Gallbladder (tissue), 1 donor: ENCODE measurements around a stretch of chrX.

- PRO-cap: no peak
Measured at GRCh38 chrX:261905-262415, 19.2 kb upstream of the PLCXD1 start.

DNA sequence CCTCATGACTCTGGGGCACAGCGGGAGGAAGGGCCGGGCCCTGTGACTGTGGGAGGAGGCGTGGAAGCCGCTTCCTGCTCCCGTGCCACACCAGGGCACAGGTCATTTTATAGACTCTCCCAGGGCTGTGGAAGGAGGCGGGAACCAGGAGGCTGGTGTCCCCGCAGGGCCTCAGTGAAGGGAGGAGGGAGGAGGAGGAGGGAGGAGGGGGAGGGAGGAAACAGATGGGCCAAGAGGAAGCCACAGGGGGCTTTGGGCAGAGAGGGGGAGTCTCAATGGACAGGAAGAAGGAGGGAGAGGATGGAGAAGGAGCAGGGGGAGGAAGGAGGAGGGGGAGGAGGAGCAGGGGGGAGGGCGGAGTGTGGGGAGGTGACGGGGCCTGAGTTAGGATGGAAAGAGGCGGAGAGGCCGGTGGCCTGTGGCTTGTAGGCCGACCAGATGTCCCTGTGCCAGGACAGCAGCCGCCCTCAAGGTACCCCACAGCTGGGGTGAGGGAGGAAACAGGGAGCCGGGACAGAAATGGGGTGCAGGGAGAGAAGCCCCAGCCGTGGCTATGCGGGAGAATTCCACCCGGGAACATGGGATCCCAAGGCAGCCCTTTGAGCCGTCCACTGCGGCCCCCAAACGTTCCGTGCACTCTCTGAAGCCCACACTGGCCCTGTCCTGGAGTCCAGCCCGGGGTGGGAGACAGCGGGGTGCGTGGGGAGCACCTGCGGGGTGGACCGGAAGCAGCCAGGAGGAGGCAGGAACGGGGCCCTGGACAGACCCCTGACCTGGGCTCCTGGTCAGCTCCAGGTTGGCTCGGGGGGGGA lies 6.1 kb upstream of the PLCXD1 start:
- PRO-cap: no peak

- PRO-cap: no peak
Measured at GRCh38 chrX:314950-315824, 3.4 kb downstream of the GTPBP6 start.

GRCh38 chrX:367661-368124 lies 19.0 kb downstream of the PPP2R3B start:
- PRO-cap: no peak

- PRO-cap: no peak
Measured at GRCh38 chrX:623515-624375, 6.8 kb upstream of the SHOX start.

GRCh38 chrX:1248328-1249125 lies 20.1 kb upstream of the CSF2RA start:
- PRO-cap: no peak

- PRO-cap: no peak
Measured at GRCh38 chrX:1401670-1402244, 9.8 kb upstream of the SLC25A6 start.

GRCh38 chrX:1406373-1407631 lies 14.9 kb upstream of the SLC25A6 start:
- PRO-cap: no peak

DNA sequence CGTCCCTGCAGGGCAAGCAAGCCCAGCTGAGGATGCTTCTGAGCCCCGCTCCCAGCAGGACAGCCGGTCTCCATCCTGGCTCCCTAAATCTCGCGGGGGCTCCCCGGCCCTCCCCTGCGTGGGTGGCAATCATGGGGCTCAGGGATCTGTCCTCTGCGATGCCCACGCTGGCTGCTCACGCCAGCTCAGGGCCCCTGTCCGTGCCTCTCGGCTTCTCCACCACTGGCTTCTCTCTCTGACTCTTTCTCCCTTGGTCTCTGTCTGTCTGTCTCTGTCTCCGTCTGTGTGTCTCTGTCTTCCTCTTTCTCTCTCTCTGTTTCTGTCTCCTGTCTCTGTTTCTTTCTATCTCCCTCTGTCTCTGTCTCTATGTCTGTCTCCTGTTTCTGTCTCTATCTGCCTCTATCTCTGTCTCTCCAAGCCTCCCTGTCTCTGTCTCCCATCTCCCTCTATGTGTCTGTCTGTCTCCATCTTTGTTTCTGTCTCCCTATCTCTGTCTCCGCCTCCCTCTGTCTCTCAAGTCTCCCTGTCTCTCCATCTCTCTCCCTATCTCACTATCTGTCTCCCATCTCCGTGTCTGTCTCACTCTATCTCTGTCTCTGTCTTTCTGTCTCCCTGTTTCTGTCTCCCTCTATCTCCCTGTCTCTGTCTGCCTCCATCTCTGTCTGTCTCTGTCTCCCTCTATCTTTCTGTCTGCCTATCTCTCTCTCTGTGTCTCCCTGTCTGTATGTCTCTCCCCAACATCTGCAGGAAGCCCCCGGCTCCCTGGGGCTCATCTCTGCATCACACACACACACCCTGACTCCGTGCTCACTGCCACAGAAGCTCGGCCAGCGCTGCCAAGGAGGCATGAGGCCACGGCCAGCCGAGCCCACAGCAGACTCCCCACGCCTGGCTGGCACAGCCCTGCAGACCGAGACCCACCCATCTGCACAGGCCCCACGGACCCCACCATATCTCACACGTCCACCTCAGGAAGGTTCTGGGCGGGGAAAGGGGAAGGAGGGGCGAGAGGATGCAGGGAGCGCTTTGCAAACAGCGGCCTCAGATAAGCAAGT lies 28.1 kb upstream of the SLC25A6 start:
- PRO-cap: no peak

DNA sequence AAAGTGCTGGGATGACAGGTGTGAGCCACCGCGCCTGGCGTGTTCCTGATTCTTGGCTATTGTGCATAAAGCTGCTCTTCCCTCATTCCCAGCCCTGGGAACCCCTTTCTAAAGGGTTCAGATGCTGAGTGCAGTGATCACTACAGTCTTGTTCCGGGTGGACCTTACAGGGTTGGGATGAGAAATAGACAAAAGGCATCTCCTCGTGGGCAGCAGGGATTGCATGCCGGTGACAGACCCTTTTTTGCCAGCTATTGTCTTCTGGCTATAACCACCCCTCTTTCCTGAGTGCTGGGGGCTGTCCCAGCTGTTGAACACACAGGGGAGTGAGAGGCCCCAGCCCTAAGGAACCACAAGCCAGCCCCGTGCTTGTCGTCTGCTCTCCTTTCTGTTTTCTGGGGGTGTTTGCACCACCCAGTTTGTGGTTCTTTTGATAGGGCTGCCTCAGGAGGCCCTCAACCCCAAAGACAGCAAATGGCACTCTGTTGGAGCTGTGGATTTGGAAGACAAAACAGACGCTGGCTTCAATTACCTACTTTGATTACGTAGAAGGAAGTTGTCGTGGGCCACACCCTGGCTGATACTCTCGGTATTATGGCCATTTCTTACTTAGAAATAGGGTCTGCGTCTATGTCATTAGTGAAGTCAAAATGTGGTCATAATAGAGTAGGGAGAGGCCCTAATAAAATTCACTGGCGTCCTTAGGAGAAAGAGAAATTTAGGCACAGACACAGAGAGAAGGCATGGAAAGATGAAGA lies 19.0 kb upstream of the ASMTL start:
- PRO-cap: no peak

- PRO-cap: bidirectional peak, plus-strand start at chrX:1537768, minus-strand start at chrX:1537498
Measured at GRCh38 chrX:1537422-1537918, 485 bp upstream of the P2RY8 start.

- PRO-cap: no peak
Measured at GRCh38 chrX:2194013-2194455, 306.7 kb downstream of the DHRSX start.

DNA sequence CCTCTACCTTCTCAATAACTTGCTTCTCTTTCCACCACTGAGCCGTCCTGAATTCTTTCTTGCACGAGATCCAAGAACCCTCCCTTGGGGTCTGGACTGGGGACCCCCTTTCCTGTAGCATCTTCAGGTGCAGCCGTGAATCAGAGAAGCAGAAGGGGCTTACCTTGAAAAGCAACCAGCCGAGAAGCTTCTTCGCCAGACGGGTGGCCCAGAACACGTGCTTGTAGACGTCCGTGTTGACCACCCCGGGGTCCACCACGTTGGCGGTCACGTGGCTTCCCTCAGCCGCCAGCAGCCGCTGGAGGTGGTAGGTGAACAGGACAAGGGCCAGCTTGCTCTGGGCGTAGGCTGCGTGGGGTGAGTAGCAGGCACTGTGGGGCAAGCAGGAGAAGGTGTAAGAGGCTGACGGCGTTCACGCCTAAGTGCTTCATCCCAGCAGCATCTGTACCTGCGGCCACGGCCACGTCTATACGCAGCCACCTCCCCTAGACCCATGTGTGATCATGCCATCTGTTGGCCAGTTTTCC lies 257.9 kb downstream of the DHRSX start:
- PRO-cap: no peak

DNA sequence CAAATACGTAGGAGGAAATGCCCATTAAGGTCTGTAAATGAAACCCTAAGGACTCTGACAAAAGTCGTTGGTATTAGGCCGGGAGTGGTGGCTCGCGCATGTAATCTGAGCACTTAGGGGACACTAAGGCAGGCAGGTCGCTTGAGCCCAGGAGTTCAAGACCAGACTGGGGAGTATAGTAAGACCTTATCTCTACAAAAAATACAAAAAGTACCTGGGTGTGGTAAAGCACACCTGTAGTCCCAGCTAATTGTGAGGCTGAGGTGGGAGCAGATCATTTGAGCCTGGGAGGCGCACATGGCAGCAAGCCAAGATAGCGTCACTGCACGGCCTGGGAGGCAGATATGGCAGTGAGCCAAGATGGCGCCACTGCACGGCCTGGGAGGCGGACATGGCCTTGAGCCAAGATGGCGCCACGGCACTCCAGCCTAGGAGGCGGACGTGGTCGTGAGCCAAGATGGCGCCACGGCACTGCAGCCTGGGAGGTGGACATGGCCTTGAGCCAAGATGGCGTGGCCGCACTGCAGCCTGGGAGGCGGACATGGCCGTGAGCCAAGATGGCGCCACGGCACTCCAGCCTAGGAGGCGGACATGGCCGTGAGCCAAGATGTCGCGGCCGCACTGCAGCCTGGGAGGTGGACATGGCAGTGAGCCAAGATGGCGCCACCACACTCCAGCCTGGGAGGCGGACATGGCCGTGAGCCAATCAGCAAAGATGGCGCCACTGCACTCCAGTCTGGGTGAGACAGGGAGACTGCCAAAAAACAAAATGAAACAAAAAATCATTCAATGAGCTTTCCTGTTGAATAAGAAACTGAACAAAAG lies 247.7 kb downstream of the DHRSX start:
- PRO-cap: no peak

DNA sequence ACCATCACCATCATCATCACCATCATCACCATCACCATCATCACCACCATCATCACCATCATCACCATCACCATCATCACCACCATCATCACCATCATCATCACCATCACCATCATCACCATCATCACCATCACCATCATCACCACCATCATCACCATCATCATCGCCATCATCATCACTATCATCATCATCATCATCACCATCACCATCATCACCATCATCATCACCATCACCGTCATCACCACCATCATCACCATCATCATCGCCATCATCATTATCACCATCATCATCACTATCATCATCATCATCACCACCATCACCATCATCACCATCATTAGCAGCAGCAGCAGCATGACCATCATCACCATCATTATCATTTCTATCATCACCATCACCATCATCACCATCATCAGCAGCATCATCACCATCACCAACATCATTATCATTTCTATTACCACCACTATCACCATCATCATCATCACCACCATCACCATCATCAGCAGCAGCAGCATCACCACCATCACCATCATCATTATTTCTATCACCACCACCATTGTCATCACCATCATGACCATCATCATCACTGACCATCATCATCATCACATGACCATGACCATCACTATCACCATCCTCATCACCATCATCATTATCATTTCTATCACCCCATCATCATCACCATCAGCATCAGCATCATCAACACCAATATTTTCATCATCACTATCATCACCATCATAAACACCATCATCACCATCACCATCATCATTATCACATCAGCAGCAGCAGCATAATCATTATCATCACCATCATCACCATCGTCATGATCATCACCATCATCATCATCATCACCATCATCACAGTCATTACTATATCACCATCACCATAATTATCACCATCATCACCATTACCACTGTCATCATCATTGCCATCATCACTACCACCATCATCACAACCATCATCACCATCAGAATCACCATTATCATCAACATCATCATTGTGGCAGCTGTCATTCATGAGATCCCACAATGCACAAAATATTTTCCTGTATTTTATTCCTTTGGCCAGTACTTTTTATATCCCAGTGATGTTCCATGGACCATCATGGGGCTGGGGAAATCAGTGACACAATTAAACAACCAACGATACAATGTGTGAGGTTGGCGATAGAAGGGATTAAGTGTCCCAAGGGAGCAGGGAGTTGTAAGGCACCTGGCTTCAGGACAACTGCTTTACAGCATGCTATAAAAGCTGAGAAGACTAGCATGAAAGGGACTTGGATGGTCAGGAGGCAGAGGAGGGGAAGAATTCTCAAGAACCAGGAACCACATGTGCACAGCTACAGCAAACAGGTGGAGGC lies 117.7 kb downstream of the DHRSX start:
- PRO-cap: no peak

- PRO-cap: no peak
Measured at GRCh38 chrX:2463911-2464358, 36.8 kb downstream of the DHRSX start.

GRCh38 chrX:2609116-2609728 lies 81.9 kb upstream of the CD99 start:
- PRO-cap: bidirectional peak, plus-strand start at chrX:2609381, minus-strand start at chrX:2609183

GRCh38 chrX:2664656-2665075 lies 26.4 kb upstream of the CD99 start:
- PRO-cap: no peak

DNA sequence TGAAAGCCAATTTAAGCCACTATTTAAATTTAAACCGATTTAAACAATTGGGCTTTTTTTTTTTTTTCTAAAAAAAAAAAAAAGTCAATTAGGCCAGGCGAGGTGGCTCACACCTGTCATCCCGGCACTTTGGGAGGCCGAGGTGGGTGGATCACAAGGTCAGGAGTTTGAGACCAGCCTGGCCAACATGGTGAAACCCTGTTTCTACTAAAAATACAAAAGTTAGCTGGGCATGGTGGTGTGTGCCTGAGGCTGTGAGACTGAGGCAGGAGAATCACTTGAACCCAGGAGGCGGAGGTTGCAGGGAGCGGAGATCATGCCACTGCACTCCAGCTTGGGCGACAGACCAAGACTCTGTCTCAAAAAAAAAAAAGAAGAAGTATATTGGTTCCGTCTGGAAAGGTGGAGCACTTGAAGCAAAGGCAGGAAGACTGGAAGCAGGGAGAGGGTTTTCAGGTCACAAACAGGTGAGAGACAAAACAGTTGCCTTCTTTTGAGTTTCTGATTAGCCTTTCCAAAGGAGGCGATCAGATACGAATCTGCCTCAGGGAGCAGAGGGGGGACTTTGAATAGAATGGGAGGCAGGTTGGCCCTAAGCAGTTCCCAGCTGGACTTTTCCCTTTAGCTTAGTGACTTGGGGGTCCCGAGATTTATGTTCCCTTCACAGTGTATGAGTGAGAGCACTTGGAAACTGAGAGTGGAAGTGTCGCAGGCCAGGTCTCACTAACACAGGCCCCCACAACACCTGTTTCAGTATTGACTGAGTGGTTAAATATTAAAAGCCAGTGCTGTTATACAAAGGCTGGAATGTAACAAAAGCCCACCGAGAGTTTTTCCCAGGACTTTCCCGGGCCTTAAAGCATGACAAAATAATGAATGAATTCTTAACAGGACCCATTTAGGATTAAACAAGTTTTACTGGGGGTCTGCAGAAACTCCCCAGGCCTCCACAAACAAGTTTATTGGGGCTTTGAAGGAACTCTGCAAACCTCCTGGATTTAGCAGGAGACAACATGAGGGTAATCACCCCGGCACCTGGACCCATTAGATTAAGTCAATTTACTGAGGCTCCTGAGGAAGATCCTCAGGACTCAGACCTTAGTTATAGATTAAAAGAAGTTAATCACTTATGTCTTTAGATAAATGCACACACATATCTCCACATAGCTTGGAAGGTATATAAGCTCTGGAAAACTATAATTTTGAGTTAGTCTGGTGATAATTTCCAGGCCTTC lies 28.9 kb downstream of the XG start:
- PRO-cap: no peak

DNA sequence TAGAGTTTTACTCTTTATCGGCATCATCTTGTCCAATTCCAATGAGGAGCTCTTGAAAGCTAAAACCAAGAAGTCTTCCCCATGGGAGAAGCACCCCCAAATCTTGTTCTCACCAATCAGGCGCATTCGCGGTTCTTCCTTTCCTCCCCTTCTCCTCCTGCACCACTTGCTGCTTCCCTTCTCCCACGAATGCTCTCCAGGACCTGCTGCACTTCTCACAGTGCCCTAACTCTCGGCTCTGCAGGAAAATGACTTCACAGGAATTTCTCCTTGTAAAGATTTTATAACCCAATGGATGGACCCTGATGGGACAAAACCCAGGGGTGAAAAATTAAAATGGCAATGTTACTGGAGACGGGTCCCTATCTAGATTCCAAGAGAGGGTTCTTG lies 39.0 kb downstream of the ARSD start:
- PRO-cap: no peak